PC-3 (cell line): ENCODE measurements around a stretch of chr12.

- RAMPAGE, long total RNA = no peak
These were observed 61.1 kb downstream of the DNAH10 start for GRCh38 chr12:123823251-123823578.

- RAMPAGE, long total RNA = no peak
These were observed 64.7 kb downstream of the CCDC92 start for GRCh38 chr12:123907859-123908324.

- RAMPAGE, long total RNA = no peak
These were observed 21.3 kb upstream of the RFLNA start for GRCh38 chr12:124273504-124274070.

- RAMPAGE, long total RNA = no peak
These were observed 38.1 kb downstream of the RFLNA start for GRCh38 chr12:124332914-124333463.

- RAMPAGE, long total RNA = no peak
These were observed 58.9 kb downstream of the RFLNA start for GRCh38 chr12:124353690-124354336.

GRCh38 chr12:124385652-124386491 lies 91.0 kb downstream of the RFLNA start:
- RAMPAGE, long total RNA = no peak

- RAMPAGE, long total RNA = no peak
These were observed 91.8 kb downstream of the RFLNA start for GRCh38 chr12:124386525-124387275.

- RAMPAGE, long total RNA = no peak
These were observed 95.7 kb downstream of the RFLNA start for GRCh38 chr12:124390483-124391099.

- RAMPAGE, long total RNA = no peak
These were observed 104.0 kb downstream of the RFLNA start for GRCh38 chr12:124398742-124399349.

GRCh38 chr12:124453126-124453981 lies 114.1 kb downstream of the NCOR2 start:
- RAMPAGE, long total RNA = no peak

- RAMPAGE, long total RNA = no peak
These were observed 71.8 kb downstream of the NCOR2 start for GRCh38 chr12:124495467-124496103.

DNA sequence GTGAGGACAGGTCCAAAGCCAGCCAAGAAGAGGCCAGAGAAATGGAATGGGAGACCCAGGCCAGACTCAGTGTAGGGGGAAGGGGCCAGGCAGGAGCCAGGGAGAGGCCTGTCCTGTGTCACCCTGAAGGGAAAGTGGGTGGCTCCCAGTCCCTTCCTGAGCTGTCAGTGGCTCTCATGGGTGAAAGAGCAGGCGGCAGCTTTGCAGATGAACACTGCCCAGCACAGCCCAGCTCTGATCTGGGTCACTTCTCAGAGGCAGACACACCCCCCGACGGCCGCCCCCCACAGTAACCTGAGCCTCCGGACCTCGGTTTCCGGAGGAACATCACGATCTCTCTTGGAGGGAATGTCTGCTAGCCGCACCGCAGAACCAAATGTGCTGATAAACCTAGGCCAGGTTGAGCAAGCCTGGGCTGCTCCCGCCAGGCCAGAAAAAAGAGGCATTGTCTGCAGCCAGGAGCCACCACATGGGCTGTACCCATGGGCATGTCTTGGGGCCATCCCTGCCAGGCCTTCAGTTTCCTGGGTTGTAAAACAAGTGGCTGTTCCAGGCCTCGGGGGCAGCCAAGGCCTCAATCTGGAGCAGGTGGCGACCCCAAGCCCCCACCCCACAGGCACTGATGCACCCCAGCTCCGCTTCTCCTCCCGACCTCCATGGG lies 57.7 kb downstream of the NCOR2 start:
- RAMPAGE, long total RNA = no peak

GRCh38 chr12:124603358-124603619 lies 35.9 kb upstream of the NCOR2 start:
- RAMPAGE, long total RNA = no peak

GRCh38 chr12:124667517-124668073 lies 100.2 kb upstream of the NCOR2 start:
- RAMPAGE, long total RNA = no peak

- RAMPAGE, long total RNA = no peak
These were observed 117.9 kb downstream of the SCARB1 start for GRCh38 chr12:124745612-124746355.

DNA sequence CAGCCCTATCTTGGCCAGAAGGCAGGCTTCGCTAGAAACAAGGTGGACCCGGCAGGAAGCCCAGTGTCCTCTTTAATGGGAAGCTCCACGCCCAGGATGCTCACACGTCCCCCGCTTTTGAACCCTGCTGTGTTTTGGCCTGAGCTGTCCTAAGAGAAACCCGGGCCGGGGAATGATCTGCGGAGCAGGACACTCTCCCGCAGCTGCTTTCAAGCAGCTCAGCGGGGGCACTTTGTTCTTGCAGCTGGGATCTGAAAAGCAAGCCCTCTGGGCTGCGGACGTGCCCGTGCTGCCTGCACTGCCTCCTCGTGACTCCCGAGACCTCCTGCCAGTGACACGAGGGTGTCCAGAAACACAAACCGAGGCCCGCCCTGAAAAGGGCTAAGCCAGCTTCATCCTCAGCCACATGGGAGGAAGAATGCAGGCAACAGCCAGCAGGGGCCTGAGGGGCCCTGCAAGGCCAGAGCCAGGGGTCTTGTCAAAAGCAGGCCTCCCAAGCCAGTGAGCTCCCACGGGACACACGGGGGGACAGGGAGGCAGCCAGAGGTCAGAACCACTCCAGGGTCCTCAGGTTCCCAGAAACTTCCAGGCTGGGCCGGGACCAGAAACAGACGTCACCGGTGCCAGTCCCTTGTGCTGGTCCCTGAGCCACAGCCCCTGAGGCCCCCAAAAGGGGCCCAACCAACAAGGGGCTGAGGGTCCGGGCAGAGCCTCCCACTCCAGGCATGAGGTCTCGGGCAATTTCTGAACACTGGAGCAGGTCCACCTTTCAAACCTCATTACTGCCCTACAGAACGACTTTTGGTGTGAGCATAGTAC lies 29.7 kb downstream of the SCARB1 start:
- RAMPAGE, long total RNA = no peak

DNA sequence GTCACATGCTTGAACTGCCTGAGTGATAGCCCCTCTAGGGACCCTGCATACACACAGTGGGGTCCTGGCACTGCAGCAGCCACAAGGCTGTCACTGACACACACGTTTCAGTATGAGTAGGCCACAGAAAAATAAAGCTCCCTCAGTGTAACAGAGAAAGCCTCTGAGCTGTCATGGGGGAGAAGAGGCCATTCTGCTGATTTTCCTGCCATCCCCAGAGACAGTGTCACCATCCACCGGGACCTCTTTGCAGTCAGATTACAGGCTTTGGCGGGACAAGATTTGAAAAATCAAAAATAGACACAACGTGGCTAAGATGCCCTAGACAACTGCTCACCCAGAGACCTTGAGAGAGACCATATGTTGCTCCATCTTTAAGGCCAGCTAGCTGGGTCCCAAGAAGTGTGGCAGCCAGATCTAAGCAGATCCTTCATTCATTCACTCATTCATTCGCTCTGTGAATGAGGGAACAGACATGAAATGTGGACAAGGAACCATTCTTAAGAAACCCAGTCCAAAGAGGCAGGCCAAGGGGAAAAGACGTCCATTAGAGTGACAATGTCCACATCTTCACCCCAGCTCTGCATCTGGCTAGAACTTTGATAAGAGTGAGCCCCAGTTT lies 1.5 kb downstream of the SCARB1 start:
- RAMPAGE, long total RNA = no peak

DNA sequence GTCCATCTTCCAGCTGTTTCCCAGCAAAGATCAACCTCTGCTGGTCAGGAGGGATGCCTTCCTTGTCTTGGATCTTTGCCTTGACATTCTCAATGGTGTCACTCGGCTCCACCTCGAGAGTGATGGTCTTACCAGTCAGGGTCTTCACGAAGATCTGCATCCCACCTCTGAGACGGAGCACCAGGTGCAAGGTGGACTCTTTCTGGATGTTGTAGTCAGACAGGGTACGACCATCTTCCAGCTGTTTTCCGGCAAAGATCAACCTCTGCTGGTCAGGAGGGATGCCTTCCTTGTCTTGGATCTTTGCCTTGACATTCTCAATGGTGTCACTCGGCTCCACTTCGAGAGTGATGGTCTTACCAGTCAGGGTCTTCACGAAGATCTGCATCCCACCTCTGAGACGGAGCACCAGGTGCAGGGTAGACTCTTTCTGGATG lies 2.0 kb downstream of the UBC start:
- RAMPAGE, long total RNA = no peak

GRCh38 chr12:124918223-124918804 lies 3.9 kb upstream of the UBC start:
- RAMPAGE, long total RNA = no peak

DNA sequence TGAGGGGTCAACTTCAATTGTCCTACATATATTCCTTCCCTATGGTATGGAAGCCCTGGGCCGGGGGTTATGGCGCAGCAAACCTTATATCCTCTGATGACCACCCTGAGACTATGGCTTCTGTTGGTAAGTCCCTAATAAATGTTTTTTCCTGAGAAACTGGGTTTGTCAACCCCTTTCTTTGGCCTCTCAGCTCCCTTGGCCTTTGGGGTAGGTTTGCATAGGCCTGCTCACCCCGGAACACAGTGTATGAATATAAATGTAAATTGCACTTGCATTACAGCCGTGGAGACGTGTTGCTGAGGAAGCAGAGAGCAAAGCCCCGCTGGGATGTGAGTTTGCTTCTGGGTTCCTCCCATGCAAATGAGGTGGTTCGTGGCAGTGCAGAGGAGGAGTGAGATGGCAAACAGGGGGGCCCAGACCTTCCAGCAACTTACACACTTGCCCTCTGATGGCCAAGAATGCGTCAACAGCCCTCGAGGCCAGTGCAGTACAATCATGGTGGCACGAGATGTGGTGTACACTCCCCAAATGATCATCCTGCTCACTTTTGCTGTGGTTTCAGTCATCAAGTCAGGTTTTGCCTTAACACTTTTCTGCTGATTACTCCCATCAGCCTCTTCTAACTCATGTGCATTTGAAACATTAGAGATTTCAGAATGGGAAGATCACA lies 6.6 kb upstream of the UBC start:
- RAMPAGE, long total RNA = no peak